Pericardium fibroblast (primary cell): ENCODE measurements around a stretch of chr20.

GRCh38 chr20:50193447-50194443, 3.1 kb downstream of the CEBPB start:
- RAMPAGE, long total RNA: no peak

DNA sequence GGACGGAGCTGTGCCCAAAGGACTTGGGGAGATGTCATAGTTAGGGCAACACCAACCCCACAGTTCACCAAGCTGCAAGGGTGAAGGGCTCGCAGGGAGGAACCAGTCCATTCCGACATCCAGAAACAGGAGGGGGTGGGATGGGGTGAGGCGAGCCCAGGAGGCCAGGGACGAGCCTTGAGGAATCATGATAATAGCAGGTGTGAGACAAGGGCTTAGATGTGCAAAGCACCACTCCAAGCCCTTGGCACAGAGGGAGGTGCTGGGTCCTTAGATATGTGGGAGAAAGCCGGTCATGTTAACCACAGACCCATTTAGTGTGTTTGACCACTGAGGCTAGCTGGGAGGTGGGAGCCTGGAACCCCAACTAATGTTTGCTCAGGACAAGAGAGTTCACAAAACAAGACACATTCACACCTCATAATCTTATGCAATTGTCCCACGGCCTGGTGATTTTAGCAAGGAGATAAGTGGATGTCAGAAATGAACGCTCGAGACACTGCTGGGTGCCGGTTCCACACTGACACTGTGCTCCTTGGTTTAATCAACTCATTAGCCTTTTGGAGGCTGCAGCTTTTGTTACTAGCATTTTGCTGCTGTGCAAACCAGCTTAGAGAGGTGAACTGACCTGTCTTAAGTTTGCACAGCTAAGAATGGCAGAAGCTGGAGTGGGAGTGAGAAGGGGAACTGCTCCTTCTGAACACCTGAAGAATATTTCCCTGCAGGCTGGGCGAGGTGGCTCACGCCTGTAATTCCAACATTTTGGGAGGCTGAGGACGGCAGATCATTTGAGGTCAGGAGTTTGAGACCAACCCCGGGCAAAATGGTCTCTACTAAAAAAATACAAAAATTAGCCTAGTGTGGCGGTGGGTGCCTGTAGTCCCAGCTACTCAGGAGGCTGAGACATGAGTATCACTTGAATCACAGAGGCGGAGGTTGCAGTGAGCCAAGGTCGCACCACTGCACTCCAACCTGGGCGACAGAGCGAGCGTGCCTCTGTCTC, 4.7 kb downstream of the CEBPB start:
- RAMPAGE, long total RNA: no peak

DNA sequence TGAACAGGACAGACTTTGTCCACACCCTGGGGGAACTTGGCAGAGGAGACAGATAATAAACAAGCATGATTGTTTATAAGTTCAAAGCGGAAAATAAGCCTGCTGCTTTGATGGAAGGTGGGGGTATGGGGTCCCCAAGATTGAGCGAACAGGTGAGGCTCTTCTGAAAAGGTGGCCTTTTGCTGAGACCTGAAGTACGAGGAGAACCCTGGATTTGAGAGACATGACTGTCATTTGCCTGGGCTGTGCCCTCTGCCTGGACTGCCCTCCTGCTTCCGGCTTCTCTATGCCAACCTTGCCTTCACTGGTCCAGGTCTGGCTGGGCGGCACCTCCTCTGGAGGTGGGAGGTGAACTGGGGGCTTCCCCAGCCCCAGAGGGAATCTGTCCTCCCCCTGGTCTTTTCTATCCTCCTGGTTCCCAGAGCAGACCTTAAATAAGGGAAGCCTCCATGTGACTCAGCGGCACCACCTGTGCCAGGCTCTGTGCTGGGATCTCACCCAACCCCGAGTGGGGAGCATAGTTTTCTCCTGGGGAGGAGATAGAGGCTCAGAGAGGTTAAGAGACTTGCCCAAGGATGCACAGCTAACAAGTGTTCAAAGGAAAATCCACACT, 59.1 kb downstream of the CEBPB start:
- RAMPAGE, long total RNA: no peak

DNA sequence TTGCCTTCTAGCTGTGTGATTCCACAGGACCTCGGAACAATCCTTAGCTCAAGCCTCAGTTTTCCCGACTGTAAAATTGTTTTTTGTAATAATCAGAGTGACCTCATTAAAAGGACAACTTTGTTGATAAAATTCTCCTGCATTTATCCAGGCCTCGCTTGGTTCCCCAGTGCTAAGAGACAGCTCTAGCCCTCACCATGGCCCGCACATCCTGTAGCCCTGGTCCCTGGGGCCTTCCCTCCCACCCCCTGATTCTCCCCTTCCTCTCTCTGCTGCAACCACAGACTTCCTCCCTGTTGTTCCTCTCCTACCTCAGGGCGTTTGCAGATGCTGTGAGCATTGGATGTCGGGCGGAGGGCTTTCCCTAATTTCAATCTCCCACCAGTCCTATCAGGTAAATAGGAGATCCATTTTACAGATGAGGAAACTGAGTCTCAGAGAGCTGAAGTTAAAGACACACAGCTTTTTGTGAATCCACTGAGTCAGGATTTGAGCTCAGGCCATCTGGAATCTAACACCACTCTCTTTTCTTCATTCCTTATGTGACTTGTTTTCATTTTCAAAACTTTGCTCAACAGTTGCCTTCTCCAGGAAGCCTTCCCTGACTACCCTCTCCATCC, 106.9 kb downstream of the CEBPB start:
- RAMPAGE, long total RNA: no peak

DNA sequence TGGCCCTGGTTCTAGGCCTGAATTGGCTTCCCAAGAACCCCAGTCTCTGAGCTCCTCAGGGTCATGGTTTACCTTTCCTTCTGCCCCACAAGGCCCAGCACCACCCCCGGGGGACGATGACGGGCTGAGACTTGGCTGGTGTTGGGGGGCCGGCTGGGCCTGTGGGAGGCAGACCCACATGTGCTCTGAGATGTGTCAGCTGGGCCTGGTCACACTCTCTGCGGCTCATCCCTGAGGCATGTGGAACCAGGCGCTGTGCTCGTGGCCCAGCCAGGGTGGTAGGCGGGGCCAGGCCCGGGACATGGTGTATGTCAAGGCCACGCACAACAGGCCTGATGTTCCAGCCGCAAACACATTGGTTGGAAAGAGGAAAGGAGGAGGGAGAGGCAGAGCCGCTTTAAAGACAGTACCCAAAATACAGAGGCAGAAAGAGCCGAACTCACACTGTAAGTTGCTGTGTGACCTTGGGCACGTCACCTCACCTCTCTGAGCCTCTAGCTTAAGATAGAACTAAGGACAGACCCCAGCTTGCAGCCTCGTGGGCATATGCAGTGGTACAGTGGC, 114.7 kb downstream of the CEBPB start:
- RAMPAGE, long total RNA: no peak

GRCh38 chr20:50345819-50346164, 155.2 kb downstream of the CEBPB start:
- RAMPAGE, long total RNA: no peak

DNA sequence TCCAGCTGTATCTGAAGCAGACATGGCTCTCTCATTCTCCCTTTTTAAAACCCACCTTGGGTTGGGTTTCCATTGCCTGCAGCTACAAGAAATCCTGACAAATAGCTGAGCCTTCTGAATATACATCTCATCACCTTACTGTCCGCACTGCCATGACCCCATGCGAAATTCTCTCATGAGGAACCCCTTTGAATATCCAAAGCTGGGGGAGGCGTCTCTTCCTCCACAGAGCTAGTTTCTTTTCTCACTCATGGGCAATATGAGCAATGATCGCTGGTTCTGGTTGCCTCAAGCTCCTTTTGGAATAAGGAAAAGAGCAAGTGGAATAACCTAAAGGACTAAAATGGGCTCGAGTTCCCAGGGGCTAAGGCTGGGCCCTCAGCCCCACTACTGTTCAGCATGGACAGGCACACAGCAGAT, 156.6 kb downstream of the CEBPB start:
- RAMPAGE, long total RNA: no peak

GRCh38 chr20:50381959-50382629, 128.1 kb upstream of the PTPN1 start:
- RAMPAGE, long total RNA: no peak

DNA sequence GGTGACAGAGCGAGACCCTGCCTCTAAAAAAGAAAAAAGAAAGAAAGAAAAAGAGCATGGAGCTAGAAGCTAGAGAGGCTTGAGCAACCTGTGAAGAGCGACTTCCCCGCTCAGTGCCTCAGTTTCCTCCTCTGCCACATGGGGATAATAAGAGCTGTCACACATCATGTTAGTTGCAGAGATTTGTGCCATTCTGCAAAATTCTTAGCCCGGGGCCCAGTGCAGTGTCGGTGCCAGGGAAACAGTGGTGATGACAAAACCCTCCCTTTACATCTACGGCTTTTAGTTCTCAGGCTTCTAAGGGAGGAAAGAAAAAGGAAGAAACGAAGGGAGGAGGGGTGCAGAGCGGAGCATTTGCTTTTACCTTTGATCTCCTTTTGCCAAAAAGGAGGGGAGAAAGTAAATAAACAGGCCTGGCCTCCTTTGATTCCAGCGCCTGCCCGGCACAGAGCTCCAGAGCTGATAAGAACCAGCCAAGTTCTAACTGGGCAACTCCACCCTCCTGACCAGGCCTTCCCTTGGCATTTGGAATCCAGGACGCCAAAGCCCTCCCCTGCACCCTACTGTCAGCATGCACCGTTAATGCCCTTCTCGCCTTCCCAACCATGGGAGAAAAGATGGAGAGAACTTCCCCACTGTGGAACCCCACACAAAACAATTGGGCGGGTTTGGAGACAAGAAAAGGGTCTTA, 120.9 kb upstream of the PTPN1 start:
- RAMPAGE, long total RNA: no peak

- RAMPAGE, long total RNA: no peak
These were observed 117.9 kb upstream of the PTPN1 start for GRCh38 chr20:50392349-50392548.

DNA sequence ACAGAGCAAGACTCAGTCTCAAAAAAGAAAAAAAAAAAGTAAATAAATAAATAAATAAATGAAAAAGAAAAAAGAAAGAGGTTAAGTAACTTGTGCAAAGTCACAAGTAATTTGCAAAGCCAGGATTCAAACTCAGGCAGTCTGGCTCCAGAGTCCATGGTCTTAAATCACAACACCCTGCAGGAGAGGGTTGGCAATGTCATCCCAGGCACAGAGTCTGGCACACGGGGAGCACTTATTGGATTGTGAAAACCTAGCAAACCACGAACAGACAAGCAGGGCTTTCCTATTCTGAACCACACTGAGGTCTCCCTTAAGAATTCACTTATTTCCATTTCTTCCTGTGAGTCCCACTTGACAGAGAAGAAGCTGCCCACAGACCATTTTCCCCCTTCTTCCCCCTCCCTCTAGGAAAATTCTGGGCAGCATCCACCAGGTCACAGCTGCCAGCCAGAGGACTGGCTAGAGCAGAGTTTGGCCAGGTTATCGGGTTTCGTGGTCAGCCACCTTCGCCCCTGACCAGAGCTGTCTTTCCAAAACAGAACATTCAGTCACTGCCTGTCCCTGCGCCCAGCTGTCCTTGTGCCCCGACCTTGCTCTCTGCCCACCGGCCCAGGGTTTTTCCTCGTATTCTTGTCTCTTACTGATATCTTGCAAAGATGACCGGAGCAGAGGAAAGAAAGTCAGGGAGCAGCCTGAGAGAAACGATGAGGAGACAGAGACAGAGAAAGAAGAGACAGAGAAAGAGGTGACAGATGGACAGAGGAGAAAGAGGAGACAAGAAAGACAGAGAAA, 106.4 kb upstream of the PTPN1 start:
- RAMPAGE, long total RNA: no peak

DNA sequence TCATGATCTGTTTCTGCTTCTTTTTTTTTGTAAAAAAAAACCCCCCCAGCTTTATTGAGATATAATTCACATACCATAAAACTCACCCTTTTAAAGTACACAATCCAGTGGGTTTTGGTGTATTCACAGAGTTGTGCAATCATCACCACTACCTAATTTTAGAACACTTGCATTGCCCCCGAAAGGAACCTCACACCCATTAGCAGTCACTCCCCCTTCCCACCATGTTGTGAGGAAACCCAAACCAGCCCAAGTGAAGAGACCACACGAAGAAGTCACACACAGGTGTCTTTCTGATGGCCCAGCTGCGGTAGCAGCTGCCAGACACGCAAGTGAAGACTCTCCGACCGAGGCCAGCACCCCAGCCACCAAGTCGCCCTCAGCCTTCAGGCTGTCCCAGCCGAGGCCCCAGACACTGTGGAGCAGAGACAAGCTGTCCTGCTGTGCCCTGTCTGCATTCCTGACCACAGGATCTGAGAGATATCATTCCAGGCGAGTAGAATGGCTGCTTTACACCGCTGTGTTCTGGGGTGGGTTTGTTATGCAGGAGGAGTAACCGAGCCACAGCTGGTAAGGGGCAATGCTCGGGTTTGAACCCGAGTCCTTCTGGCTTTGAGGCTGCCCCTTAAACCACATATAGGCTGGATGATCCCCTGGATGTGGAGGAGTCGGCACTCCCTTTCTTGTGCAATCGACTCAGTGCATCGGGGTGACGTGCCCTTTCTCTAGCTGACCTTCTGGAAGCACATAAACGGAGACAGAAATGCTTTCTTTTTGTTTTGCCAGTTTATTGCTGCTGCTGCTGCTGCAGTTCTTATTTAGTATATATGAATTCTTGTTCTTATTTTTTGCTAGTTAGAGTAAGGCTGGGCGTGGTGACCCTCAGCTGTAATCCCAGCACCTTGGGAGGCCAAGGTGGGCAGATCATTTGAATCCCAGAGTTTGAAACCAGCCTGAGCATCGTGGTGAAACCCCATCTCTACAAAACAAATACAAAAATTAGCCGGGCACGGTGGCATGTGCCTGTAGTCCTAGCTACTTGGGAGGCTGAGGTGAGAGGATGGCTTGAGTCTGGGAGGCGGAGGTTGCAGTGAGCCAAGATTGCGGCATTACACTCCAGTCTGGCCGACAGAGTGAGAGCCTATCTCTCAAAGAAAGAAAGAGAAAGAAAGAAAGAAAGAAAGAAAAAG, 58.9 kb upstream of the PTPN1 start:
- RAMPAGE, long total RNA: no peak

- RAMPAGE, long total RNA: no peak
These were observed 27.6 kb upstream of the PTPN1 start for GRCh38 chr20:50482486-50483078.

- RAMPAGE, long total RNA: no peak
These were observed 9.3 kb downstream of the PTPN1 start for GRCh38 chr20:50519406-50520025.

DNA sequence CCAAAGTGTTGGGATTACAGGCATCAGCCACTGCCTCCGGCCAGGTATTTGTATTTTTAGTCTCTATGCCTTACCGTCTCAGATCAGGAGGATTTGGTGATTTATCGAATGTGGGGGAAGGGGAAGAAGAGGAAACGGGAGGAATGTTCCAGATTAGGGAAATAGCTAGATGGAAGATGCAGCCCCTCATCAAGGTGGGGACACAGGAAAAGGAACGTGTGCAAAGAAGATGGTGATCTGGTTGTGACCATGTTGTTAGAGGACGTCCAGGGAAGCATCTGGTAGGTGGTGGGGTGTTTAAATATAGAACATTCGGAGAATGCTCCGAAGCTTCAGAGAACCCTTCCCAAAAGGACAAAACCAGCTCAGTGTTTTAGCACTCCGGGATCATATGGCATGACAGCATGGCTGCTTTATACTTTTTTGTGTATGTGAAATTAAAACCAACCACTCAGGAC, 12.9 kb downstream of the PTPN1 start:
- RAMPAGE, long total RNA: no peak

DNA sequence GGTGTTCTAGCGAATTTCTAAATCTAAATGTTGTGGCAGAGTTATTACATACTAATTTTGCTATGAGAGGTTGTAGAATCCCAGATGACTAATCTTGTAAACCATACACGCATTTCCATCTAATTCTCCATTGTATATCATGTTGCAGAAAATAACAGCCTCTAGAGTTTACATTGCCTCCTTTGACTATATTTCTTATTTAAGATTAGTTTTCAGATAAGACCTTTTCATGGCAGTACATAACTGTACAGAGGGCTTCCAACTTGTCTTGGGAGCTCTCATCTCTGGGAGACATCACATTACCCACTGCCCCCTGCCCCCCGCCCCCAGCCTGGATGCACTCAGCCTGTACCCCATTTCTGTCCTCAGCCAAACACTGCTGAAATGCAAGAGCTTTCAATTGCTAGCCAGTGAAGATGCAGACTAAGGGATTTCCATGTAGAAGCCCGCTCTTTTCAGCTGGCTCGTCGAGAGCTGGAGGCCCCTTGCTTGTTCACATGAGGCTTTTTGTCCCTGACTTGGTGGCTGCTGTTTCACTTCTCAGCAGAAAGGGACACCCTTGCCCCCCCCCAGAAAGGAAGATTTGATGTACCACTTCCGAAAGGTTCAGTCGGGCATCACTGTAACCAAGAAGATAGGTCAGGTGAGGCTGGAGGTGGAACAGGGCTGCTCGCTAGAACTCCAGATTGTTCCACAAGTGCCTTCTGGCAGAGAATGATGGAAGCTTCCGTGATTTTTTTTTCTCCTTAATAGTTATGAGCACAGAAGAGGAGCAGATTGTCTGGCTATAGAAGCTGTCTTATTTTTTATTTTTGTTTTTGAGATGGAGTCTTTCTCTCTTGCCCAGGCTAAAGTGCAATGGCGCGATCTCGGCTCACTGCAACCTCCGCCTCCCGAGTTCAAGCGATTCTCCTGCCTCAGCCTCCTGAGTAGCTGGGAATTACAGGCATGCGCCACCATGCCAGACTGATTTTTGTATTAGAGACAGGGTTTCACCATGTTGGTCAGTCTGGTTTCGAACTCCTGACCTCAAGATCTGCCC, 23.3 kb downstream of the PTPN1 start:
- RAMPAGE, long total RNA: no peak

GRCh38 chr20:50541541-50542116, 31.4 kb downstream of the PTPN1 start:
- RAMPAGE, long total RNA: no peak

- RAMPAGE, long total RNA: no peak
These were observed 44.9 kb downstream of the RIPOR3 start for GRCh38 chr20:50646409-50646872.

DNA sequence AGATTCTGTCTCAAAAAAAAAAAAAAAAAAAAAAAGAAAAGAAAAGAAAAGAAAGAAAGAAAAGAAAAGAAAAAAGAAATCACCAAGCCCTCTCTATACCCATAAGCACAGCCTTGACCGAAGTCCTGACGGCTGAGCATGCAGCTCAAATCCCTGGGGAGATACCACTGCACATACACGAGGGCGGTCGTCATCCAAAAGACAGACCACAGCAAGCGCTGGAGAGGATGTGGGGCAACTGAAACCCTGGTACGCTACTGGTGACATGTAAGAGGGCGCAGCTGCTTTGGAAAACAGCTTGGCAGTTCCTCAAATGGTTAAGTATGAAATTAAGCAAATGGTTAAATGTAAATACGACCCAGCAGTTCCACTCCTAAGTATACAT, 38.8 kb downstream of the RIPOR3 start:
- RAMPAGE, long total RNA: no peak

- RAMPAGE, long total RNA: no peak
These were observed 4.1 kb upstream of the PARD6B start for GRCh38 chr20:50727361-50727560.